Right atrium auricular region (tissue), 2 donors: ENCODE data around the gene RAPGEF2.

DNA sequence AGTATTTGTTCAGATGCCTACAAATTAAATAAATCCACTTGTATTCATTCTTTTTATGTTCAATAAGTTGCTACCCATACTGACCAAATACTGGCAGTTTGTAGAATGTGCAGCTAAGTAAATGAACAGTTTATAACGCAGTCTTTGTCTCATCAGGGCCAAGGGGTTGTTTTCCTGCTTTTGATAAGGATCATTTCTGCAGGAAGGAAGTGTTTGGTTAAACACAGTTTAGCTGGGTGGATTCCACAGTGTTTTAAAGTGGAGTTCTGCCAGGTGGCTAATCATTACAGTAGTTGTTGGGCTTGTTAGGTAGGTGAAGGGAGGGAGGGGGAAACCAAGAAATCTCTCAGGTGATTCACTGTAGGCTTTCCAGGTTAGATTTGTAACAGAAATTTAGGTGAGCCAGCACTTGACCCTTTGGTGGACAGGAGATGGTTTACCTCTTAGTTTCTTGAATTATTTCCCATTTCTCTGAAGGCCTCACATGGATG, 58.0 kb downstream of the FNIP2 start:
- PRO-cap: no peak
- RAMPAGE, long total RNA, 2 experiments: no peak in any of the 2 experiments

GRCh38 chr4:158915702-158916138, 119.3 kb downstream of the C4orf45 start:
- PRO-cap: no peak
- RAMPAGE, long total RNA, 2 experiments: no peak in any of the 2 experiments

GRCh38 chr4:158936207-158936657, 98.8 kb downstream of the C4orf45 start:
- PRO-cap: unidirectional peak, plus-strand start at chr4:158936438
- RAMPAGE, long total RNA, 2 experiments: no peak in any of the 2 experiments

DNA sequence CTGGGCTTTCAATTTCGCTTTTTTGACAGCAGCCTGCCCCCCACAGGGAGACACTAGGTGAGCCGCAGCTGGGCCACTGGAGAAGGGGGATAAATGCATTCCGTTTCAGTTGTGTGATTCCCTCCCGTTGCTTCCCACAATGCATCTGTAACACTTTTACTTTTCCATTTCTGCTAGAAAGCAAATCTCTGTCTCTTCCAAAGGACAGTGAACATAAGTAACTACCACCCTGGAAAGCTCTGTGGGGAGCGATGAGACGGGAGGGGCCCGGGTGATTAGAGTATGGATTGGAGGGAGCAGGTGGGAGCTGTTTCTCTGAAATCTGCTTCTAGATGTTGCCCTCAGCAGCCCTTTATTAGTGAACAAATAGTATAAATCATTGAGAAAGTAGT, 18.3 kb downstream of the C4orf45 start:
- PRO-cap: no peak
- RAMPAGE, long total RNA, 2 experiments: no peak in any of the 2 experiments

- PRO-cap: bidirectional peak, plus-strand start at chr4:159103061, minus-strand start at chr4:159102891
- RAMPAGE, long total RNA, 2 experiments: no peak in any of the 2 experiments
Measured at GRCh38 chr4:159102737-159103315, at the start of gene RAPGEF2. RAPGEF2 (plus strand) TSS chr4:159103079.

GRCh38 chr4:159227203-159227761, 124.4 kb downstream of the RAPGEF2 start:
- PRO-cap: no peak
- RAMPAGE, long total RNA, 2 experiments: start-site peak on the plus strand in 2 of 2 experiments, at chr4:159227620-159227724 at its widest, 47 to 48 reads per replicate

DNA sequence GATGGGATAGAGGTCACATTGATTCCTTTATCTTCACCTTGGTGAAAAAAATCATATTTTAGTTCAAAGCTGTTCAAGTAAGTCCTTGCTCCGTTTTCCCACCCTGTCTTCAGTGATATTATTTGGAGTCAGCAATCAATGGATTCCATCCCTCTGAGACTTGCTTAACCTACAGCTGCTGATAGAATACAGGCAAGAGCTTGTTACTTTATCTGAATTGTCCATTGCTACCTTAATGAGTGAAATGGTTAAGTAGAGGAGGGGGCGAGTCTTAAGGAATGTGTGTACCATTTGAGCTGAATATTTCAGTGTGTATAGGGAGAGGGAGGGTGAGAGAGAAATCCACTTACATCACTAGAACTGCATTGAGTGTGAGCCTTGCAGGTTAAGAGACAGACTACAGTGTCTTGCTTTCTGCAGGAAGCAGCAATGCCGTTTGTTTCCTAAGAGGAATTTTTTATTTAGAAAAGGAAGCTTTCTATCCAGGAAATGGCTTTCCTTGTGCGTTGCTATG, 163.9 kb downstream of the RAPGEF2 start:
- PRO-cap: no peak
- RAMPAGE, long total RNA, 2 experiments: no peak in any of the 2 experiments

GRCh38 chr4:159315273-159315794, 212.5 kb downstream of the RAPGEF2 start:
- PRO-cap: no peak
- RAMPAGE, long total RNA, 2 experiments: no peak in any of the 2 experiments

GRCh38 chr4:162406622-162407179, 242.9 kb upstream of the FSTL5 start:
- PRO-cap: no peak
- RAMPAGE, long total RNA, 2 experiments: no peak in any of the 2 experiments

DNA sequence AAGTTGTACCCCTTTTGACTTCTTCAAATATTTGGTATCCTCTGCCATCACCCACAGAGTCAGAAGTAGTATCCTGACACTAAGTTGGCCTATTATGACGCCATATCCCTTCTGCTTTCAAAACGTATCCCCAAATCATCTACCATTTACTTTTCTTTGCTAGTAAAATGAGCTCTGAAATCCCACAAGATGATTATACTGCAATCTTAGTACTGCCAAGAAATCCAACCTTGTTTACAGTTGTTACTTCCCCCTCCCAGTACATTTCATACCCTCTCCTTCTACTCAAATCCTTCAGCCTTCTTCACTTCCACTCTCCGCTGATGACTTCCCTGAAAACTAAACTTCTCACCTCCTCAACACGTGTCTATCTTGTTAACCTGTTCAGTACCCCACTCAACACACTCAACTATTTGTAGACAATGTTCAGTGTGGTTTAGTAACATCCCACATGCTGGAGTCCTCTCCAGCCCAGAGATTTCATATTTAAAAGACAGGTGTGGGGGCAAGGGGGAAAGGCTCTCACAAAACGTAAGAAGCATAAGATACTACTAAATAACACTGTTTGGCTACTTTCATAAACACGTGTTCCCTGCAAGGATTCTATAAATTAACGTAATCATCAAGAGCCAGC, 1.3 kb downstream of the NAF1 start:
- PRO-cap: no peak
- RAMPAGE, long total RNA, 2 experiments: no peak in any of the 2 experiments

DNA sequence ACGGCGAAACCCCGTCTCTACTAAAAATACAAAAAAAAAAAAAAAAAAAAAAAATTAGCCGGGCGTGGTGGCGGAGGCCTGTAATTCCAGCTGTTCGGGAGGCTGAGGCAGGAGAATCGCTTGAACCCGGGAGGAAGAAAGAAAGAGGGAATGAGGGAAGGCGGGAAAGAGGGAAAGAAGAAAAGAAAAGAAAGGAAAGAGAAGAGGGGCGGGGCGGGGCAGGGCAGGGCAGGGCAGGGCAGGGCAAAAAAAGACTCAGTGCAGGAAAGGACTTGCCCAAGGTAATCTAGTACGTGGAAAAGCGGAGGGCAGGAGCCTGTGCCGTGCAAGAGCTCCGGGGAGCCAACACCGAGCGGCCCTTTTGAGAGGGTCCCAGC, 536 bp upstream of the TMA16 start:
- PRO-cap: no peak
- RAMPAGE, long total RNA, 2 experiments: no peak in any of the 2 experiments

DNA sequence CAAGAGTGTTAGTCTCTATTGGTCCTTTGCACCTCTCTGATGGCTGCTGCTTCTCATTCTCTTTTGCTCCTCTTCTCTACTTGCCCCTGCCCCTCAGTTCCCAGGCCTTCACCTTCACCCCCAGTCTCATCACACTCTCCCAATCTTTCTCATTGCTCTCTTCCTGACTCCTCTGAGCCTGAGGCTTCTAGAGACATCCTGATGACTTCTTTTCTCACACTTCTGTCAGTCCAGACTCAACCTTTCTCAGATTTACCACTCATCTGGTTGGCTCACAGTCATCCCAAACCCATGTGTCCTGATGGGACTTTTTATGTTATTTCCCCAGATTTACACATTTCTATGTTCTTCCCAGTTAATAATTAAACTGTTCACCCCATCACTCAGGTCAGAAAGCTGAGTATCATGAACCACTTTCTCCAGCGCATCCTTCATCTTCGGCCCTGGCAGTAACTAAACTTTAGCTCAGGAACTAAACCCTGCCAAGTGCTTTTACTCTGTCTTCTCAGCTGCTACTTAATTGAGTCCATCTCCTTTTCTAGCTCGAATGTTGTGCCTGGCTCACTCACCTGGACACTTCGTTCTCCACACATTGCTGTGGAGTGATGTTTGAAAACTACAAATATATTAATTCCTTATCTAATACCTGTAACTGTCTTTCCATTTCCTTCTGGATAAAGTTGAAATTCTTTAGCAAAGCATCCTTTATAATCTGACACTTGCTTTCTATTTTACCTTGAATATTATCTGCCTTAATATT, 68.1 kb downstream of the TMA16 start:
- PRO-cap: no peak
- RAMPAGE, long total RNA, 2 experiments: no peak in any of the 2 experiments

GRCh38 chr4:163612693-163613151, 118.2 kb downstream of the TMA16 start:
- PRO-cap: no peak
- RAMPAGE, long total RNA, 2 experiments: no peak in any of the 2 experiments

GRCh38 chr4:163663512-163664336, 169.2 kb downstream of the TMA16 start:
- PRO-cap: no peak
- RAMPAGE, long total RNA, 2 experiments: no peak in any of the 2 experiments

- PRO-cap: no peak
- RAMPAGE, long total RNA, 2 experiments: no peak in any of the 2 experiments
Measured at GRCh38 chr4:164136003-164136584, 247.7 kb downstream of the MARCHF1 start.

DNA sequence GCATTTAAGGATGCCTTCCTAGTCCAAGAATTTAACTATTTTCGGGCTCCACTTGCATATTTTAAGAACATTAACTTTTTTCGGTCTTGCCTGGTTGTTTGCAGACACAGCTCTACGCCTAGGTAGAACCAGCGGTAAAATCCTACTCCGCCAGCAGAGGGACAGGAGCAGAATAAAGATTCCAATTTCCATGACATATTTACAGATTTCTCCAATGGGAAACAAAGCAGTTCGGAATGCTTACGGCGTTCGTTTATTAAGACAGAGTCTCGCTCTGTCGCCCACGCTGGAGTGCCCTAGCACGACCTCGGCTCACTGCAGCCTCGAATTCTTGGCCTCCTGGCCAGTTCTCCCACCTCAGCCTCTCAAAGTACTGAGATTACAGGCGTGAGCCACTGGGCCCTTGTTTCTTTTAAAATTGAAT, 432 bp upstream of the TMEM192 start:
- PRO-cap: bidirectional peak, plus-strand start at position 224 of the sequence, minus-strand start at position 146 of the sequence
- RAMPAGE, long total RNA, 2 experiments: no peak in any of the 2 experiments

DNA sequence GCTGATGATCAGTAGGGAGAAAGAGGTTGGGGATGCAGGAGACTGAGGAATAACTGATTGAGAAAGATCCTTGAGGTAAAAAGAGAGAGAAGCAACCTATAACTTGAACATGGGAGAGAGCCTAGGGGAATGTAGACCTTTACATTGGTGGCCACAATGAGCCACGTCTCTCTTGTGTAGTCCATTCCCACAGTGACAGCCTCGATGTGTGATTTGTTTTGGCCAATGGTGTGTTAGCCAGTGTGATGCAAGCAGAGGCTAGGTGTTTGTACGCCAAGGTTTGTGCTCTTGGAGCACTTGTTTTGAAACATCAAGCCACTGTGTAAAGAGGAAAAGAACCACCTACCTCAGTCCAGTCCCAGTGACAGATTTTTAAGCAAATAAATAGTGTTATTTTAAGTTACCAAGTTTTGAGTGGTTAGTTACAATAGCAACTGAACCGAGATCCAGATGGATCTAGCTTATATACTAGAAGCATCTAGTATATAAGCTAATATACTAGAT, 23.9 kb upstream of the TMEM192 start:
- PRO-cap: no peak
- RAMPAGE, long total RNA, 2 experiments: no peak in any of the 2 experiments

GRCh38 chr4:165208332-165208682, 946 bp downstream of the KLHL2 start:
- PRO-cap: no peak
- RAMPAGE, long total RNA, 2 experiments: no peak in any of the 2 experiments

GRCh38 chr4:165327204-165327615, 259 bp upstream of the MSMO1 start:
- PRO-cap: bidirectional peak, plus-strand start at chr4:165327681, minus-strand start at chr4:165327348
- RAMPAGE, long total RNA, 2 experiments: no peak in any of the 2 experiments

GRCh38 chr4:168164871-168165581, 72.7 kb downstream of the ANXA10 start:
- PRO-cap: no peak
- RAMPAGE, long total RNA, 2 experiments: no peak in any of the 2 experiments